Colon Carcinoma Metastatic in the Brain (tissue), 2 donors: ENCODE measurements around a stretch of chr4.

GRCh38 chr4:159175203-159176135 lies 72.6 kb downstream of the RAPGEF2 start:
- PRO-cap, 2 experiments, result no peak in any of the 2 experiments

DNA sequence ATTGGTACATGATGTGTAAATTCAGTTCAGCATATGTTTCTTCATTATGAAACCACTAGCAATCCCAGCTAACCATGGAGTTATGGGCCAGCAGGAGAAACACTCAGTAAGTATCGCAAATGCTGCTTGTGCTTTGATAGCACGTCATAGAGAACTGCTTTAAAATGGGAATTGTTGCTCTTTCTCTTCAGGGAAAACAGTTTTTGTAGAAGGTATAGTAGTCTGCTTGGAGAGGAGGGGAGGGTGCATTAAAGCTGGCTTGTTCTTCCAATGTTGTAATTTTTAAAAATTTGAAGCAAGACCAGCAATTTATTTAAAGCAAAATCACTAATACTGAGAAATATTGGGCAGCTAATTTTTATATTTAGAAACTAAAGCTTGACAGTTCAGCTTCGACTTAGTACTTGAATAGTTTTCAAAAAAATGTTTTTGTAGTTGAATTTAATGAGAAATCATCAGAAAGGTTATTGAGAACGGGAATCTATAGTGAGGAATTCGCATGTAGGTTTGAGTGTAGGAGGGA lies 165.3 kb downstream of the RAPGEF2 start:
- PRO-cap, 2 experiments, result no peak in any of the 2 experiments

DNA sequence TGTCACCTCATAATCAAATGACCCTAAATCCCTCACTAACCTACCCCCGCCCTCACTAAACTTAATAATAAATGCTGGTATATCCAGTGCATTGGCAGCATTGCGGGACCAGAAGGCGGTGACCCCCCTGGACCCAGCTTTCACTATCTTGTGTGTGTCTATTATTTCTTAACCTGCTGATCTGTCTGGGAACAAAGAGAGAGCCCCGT lies 1262.3 kb downstream of the RAPGEF2 start:
- PRO-cap, 2 experiments, result no peak in any of the 2 experiments

- PRO-cap, 2 experiments, result no peak in any of the 2 experiments
Observed at GRCh38 chr4:161650784-161651277, 513.0 kb downstream of the FSTL5 start.

- PRO-cap, 2 experiments, result no peak in any of the 2 experiments
Observed at GRCh38 chr4:163439824-163440175, 33.8 kb downstream of the TKTL2 start.

GRCh38 chr4:165185420-165185927 lies 21.9 kb upstream of the KLHL2 start:
- PRO-cap, 2 experiments, result no peak in any of the 2 experiments

- PRO-cap, 2 experiments, result no peak in any of the 2 experiments
Observed at GRCh38 chr4:165330974-165331879, 3.8 kb downstream of the MSMO1 start.

DNA sequence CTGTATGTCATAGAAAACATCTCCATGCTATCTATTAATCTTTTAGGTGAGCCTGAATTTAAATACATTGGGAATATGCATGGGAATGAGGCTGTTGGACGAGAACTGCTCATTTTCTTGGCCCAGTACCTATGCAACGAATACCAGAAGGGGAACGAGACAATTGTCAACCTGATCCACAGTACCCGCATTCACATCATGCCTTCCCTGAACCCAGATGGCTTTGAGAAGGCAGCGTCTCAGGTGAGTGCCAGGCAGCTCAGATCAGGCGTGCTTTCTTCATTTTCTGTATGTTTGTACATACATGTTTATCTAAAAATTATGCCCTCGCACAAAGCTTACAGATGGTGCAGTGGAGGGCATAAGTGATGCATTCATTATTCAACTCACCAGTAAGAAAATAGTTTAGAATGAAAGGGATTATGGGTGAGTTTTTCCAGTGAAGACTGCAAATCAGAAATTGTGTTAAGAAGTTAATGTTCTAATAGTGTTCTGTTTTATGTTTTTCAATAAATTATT lies 85.6 kb downstream of the CPE start:
- PRO-cap, 2 experiments, result no peak in any of the 2 experiments

- PRO-cap, 2 experiments, result no peak in any of the 2 experiments
Observed at GRCh38 chr4:165874602-165875236, 1.7 kb downstream of the TLL1 start.

DNA sequence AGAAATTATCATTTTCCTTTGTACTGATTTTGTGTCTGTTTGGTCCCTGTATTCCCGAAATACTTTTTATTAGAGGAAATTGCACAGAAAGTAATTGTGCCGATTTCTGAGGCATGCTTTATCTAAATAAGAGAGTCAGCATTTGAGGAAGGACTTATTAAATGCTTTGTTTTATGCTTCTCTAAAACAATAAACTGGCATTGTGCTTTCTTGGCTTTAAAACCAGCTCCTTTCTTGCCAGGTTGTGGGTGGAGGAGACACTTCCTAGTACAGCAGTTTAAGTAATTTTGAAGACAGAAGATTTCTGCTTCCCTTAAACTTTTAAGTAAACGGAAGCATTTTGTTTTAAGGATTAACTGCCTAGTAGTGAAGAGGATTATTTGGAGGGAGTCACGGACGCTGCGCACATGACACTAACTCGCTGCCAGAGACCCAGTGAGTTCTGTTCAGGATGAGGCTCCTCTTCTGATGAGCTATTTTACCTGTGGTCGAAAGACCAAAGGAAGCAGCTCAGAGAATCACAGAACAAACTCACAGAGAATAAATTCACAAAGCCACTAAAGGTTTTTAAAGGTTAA lies 169.5 kb downstream of the TLL1 start:
- PRO-cap, 2 experiments, result no peak in any of the 2 experiments

DNA sequence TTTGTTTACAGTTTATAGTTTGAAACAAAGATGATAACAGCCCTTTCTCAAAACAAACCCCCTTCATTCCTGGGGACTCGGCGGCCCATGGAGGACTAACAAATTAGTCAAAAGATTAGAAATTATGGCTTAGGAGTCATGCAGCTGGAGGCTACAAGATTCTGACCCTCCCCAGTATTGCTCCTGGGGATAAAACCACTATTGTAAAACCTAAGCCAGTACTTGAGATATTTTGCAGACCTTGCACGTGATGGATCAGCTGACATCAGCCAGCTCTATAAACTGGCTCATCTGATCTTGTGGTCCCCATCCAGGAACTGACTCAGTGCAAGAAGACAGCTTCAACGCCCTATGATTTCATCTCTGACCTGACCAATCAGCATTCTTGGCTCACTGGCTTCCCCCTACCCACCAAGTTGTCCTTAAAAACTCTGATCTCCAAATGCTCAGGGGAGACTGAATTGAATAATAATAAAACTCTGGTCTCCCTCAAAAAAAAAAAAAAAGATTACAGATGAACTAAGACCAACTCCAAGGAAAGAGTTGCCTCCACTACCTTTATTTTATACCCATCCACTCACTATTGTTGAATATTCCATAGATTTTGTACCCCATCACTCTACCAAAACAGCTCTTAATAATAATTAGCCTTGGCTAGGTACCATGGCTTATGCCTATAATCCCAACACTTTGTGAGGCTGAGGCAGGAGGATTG lies 30.2 kb downstream of the DDX60L start:
- PRO-cap, 2 experiments, result no peak in any of the 2 experiments

DNA sequence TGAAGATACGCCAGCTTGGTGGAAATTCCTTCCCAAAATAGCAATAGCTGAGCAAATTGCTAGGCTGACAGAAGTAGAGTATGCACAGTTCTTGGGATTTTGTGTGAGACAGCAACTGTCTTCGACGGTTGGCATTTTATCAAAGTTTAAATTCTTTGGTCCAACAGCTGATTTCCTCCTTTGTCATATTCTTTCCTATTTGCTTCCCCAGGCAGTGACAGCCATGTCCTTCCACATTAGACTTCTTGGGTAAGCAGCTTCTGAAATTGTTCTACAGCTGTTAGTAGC lies 8.0 kb upstream of the PALLD start:
- PRO-cap, 2 experiments, result no peak in any of the 2 experiments

GRCh38 chr4:168585438-168585967 lies 88.7 kb downstream of the PALLD start:
- PRO-cap, 2 experiments, result no peak in any of the 2 experiments

- PRO-cap, 2 experiments, result no peak in any of the 2 experiments
Observed at GRCh38 chr4:168711146-168711711, 214.4 kb downstream of the PALLD start.

DNA sequence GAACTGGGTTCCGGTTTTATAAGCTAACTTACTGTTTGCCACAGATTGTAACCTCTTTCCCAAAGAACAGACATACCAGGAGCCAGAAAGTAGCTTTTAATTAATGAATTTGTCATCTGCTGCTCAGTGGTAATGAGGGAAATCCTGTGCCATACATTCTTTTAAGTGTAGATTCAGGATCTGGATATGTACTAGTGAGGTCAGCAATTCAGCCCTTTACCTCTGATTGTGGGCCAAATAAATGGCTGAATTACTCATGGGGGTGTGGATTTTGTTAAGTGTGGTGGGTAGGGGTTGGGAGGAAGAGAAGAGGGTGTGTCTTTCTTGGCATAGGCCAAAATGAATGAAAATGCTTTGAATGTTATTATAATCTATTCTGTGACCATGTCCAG lies 244.5 kb downstream of the CBR4 start:
- PRO-cap, 2 experiments, result no peak in any of the 2 experiments

DNA sequence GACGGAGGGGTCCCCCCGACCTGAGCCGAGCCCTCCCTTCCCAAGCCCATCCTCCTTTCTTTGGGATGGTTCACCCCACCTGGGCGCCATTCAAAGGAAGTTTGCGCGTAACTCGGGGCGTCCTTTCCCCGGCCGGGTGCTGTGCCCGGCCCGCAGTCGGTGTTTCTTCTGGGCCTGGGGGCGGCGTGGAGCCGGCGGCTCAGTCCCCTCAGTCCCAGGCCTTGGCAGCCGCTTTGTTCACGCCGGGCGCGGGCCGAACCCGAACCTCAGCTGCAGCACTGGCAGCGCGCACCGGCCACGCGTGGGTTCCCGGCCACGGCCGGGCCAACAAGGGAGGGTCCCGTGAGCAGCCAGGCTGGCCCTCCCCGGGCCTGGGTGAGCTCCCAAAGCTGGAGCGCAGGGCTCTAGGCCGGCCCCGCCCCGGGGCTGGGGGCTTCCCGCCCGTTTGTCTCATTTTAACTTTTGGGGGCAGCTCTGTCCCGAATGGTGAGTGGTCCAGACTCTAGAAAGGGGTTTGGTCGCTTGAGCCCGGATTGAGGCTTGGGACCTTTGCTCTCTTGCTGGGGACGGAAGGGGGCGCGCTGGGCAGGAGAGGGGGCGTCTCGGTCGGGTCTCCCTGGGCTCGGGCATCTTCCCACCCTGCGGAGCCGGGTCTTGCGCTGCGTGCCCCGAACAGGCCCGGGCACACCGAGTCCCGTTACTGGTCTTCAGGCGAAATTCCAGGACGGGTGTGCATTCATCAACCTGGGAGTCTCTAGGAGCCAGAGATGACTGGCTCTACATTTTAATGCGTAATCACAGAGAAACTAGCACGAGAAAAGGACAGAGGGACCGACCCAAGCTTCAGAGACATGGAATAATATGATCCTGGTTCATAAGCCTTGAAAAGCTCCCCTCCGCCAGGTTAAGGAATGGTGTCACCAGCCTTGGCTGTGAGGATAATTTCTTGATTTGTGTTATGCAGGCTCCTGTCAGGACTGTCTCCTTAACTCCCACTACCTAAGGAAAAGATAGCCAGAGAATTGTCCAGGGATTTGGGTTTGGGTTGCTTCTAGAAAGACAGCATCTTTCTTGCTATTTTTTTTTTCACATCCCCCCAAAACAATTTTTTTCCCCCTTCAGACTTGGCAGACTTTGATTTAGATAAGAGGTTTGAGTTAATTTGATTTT lies 177.0 kb downstream of the CBR4 start:
- PRO-cap, 2 experiments, result no peak in any of the 2 experiments

GRCh38 chr4:168835893-168836381 lies 174.1 kb downstream of the CBR4 start:
- PRO-cap, 2 experiments, result no peak in any of the 2 experiments

DNA sequence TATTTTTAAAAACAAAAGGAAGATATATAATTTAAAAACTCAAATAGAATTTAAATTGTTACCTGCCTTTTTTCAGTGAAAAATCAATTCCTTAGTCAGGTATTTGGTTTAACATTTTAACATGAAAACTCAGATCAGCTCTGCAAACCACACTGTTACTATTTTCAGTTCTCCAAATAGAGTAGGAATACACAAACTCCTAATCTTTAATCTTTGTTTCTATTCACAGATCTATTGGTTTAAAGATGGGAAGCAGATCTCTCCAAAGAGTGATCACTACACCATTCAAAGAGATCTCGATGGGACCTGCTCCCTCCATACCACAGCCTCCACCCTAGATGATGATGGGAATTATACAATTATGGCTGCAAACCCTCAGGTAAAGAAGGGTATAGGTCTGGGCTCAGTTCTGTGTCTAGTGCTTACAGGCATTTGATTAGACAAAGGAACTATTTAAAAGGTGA lies 106.5 kb downstream of the CBR4 start:
- PRO-cap, 2 experiments, result no peak in any of the 2 experiments

DNA sequence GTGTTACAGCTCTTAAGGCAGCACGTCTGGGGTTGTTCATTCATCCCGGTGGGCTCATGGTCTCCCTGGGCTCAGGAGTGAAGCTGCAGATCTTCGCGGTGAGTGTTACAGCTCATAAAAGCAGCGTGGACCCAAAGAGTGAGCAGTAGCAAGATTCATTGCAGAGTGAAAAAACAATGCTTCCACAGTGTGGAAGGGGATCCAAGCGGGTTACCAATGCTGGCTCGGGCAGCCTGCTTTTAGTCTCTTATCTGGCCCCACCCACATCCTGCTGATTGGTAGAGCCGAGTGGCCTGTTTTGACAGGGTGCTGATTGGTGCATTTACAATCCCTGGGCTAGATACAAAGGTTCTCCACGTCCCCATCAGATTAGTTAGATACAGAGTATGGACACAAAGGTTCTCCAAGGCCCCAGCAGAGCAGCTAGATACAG lies 24.9 kb upstream of the CBR4 start:
- PRO-cap, 2 experiments, result no peak in any of the 2 experiments

DNA sequence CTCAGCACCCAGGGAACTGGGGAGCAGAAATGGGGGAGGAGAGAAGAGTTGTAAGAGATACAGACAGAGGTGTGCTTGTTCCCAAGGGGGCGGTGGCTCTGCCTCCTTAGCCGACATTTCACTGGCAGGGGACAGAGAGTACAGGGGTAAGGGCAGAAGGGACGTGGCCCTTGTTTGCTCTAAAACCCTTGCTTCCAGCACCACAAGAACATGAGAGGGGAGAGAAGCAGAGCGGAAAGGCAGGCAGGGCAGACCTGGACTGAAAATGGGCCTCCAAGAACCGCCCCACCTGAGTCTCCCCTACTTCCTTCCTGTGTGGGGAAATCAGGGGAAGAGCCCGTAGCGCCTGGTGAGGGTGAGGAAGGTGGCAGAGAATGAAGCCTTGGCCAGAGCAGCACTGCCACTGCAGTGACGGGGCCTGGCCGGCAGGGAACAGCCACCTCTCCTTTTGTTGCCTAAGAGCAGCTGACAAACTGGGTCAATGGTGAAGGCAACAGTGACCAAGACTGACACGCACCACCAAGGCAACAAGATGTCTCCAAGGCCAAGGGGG lies 58.2 kb upstream of the CBR4 start:
- PRO-cap, 2 experiments, result no peak in any of the 2 experiments